Ovary (tissue), 7 donors: ENCODE measurements around a stretch of chr2.

DNA sequence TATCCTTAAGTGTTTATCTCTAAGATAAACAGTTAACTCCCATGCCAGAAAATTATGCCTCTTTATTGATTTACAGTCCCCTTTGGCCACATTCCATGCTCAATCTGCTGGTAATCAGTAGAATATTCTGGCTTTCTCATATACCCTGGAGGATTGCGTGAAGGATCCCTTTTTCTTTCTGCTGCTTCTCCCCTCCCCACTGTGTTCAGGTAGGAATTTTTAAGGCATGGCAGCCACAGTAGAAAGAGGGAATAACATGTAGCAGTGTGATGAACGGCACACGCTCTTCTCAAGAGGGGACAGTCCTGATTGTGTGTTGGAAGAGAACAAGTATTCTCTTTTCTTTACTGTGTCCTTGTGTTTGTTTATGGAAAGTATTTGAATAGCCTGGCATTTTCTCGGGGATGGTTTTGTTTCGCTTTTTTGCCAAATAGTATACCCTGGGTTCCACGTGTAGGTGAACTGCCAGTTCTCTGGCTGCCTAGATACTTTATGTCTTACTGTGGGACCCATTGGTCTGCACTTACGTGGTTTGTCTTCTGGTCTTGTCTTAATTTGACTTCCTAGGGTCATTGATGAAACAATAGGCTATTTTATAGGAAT is 2.8 kb downstream of the GRHL1 start:
- PRO-cap, 7 experiments = no peak in any of the 7 experiments
- RAMPAGE, long total RNA, 2 experiments = no peak in any of the 2 experiments

GRCh38 chr2:10044680-10045002 is 1.3 kb downstream of the KLF11 start:
- PRO-cap, 7 experiments = peak in 3 of 7 experiments; most common plus-strand start chr2:10044845 (in 1); most common minus-strand start chr2:10044752 (in 3)
- RAMPAGE, long total RNA, 2 experiments = no peak in any of the 2 experiments

DNA sequence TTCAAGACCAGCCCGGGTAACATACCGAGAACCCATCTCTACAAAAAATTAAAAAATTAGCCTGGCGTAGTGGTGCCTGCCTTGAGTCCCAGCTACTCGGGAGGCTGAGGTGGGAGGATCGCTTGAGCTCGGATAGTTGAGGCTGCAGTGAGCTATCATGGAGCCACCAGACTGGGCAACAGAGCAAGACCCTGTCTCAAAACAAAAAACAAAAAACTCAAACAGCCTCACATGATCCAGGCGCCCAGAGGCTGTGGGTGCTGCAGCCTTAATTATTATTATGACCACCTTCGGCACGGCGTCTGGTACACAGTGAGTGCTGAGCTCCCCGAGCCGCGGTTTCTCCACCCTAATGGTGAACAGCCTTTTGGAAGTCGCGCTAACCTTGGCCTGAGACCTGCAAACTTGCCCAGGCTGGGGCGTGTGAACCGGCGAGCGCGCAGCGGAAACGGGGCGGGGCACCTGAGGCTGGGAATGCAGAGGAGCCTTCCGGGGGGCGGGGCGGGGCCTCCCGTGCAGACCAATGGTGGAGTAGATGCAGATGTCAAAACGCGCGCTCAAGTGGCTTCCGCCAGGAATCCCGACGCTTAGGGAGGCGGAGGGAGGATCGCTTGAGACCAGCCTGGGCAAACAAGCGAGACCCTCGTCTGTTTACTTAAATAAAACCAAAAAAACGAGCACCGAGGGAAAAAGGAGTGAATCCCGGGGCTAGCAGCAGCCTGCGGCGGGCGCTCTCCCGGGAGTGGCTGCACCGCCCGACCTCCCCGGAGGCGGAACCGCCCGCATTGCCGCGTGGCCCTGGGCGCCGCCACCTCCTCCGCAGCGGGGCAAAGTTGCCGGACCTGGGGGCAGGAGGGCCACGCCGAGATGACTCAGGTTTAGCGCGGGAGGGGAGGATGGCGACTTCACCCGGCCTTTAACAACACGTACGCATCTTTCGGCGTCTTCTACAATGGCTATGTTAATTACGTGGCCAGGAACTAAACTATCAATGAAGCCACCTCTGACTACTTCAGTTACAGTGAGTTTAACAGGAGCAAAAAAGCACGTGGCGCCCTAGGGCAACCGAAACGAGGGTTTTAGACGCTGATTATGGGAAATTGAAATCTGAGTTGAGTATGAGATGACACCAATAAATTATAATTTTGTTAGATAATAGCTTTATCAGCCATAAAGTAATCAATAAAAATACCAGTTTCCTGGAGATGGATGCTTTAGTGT is 2.3 kb upstream of the RRM2 start:
- PRO-cap, 7 experiments = peak in 6 of 7 experiments; most common plus-strand start position 574 of the sequence (in 5); most common minus-strand start position 378 of the sequence (in 1)
- RAMPAGE, long total RNA, 2 experiments = no peak in any of the 2 experiments

- PRO-cap, 7 experiments = no peak in any of the 7 experiments
- RAMPAGE, long total RNA, 2 experiments = no peak in any of the 2 experiments
Measured at GRCh38 chr2:10124588-10124914, 2.0 kb downstream of the RRM2 start.

GRCh38 chr2:10126074-10127425 is 4.0 kb downstream of the RRM2 start:
- PRO-cap, 7 experiments = no peak in any of the 7 experiments
- RAMPAGE, long total RNA, 2 experiments = no peak in any of the 2 experiments

DNA sequence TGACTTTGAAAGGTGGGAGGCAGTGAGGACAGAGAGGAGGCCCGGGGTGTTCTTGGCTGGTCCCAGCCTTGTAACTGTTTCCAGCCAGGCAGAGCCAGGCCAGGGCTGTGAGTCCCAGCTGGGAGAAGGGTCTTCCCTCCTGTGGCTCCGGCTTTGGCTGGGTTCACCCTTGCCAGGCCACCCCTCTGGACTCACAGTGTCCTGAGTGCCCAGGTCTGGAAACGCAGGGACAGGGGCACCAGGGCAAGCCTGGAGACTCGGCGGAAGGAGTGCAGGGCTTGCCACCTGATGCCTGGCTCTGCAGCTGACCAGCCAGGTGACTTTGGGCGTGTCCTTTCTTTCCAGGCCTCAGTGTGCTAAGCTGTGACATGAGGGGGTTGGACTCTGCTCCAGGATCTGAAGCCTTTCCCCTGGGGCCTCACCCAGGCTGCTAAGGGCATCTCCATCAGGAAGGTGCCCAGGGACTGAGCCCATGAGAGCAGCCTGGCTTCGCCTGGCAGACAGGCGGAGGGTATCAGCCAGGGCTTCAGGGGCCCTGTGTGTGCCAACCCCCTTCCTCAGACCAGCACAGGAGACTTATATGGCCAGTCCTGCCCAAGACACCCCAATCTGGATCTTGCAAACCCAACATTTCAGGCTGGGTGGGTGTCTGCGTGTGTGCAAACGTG is 32.6 kb upstream of the HPCAL1 start:
- PRO-cap, 7 experiments = no peak in any of the 7 experiments
- RAMPAGE, long total RNA, 2 experiments = no peak in any of the 2 experiments

GRCh38 chr2:10271781-10272311 is 30.9 kb upstream of the HPCAL1 start:
- PRO-cap, 7 experiments = no peak in any of the 7 experiments
- RAMPAGE, long total RNA, 2 experiments = no peak in any of the 2 experiments

DNA sequence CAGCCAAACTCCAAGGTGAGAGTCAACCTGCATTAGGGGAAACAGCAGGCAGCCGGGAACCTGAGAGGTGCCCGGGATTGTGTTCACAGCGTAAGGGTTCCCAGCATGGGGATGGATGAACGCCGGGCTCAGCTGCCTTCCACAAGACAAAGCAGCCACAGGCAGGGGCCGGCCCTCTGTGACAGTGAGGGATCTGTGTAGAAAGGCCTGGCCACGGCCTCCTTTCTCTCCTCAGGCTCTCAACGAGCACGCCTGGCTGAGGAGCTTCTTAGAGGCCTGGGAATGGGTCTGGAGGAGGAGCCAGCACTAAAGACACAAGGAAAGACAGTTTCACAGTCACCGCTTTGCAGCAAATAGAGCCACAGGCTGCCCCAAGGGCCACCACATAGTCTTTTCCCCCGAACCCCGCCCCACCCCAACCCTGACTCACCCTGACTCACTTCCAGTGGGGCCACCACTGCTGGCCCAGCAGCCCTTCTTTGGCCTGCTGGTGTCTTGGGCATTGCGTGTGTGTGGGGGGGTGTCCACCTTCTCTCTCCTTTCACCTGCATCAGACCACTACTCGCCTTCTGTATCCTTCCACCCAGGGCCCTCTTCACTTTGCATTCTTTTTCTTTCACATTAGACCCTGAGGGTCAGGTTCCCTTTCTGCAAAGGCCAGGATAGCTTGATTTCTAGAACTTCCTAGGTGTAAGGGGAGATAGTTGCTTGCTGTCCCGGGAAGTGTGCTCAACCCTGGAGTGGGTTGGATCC is 19.5 kb upstream of the HPCAL1 start:
- PRO-cap, 7 experiments = no peak in any of the 7 experiments
- RAMPAGE, long total RNA, 2 experiments = no peak in any of the 2 experiments

DNA sequence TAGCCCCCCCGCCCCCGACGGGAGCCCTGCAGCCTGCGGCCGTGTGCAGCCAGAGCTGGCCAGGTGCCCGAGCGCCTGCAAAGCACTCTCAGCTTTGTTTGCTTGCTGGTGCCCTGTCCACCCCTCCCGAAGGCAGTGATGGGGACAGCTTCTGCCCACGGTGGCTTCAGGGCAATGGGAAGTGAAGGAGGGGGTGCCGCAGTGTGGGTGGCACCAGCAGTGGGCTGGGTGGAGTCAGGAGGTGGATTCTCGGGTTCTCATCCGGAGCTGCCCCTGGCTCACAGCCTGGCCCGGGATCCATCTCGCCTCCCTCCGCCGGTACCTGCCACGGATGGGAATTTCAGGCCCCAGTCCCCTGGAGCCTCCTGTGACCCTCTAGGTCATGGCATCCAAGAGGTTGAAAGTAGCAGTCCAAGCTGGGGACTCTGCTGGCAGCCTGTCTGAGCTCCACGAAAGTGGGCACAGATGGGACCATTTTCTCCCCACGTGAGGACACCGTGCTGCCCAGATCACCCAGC is 15.9 kb upstream of the HPCAL1 start:
- PRO-cap, 7 experiments = no peak in any of the 7 experiments
- RAMPAGE, long total RNA, 2 experiments = no peak in any of the 2 experiments

DNA sequence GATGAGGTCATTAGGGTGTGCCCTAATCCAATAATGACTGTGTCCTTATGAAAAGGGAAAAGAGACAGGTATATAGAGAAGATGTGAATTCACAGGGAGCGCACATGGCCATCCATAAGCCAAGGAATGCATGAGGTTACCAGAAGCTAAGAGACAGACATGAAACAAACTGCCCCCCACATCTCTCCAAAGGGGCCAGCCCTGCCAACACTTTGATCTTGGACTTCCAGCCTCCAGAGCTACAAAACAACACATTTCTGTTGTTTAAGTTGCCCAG is 2.2 kb upstream of the HPCAL1 start:
- PRO-cap, 7 experiments = no peak in any of the 7 experiments
- RAMPAGE, long total RNA, 2 experiments = no peak in any of the 2 experiments

DNA sequence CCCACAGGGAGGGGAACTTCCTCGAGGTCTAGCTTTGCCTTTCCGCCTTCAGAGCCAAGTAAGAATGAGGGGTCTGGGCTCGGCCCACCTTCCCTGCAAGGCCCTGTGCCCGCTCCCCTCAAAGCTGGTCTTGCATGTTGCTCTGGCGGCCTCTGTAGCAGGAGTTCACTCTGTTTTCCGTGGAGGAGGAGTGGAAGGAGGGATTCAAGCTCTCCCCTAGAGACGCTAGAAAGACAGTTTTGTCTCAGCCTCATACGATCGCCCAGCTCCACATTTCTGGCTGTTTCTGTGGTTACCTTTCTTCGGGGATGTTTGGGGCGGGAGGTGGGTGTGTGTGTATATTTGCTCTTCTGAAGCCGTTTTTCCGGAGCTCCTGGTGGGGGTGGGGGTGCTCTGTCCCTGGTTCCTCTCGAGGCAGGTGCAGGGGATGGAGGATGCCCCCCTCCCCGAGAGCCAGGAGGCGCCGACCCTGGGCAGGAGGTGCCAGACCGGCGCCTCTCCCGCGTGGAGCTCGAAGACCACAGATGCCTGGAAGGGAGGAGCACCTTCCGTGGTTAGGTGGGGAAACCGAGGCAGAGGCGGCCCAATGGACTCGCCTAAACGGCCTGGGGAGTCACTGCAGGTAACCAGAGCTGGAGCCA is 848 bp upstream of the HPCAL1 start:
- PRO-cap, 7 experiments = no peak in any of the 7 experiments
- RAMPAGE, long total RNA, 2 experiments = no peak in any of the 2 experiments

- PRO-cap, 7 experiments = no peak in any of the 7 experiments
- RAMPAGE, long total RNA, 2 experiments = no peak in any of the 2 experiments
Measured at GRCh38 chr2:10326108-10327084, 23.7 kb downstream of the HPCAL1 start.

- PRO-cap, 7 experiments = no peak in any of the 7 experiments
- RAMPAGE, long total RNA, 2 experiments = no peak in any of the 2 experiments
Measured at GRCh38 chr2:10441444-10442508, 6.4 kb downstream of the ODC1 start.

- PRO-cap, 7 experiments = no peak in any of the 7 experiments
- RAMPAGE, long total RNA, 2 experiments = no peak in any of the 2 experiments
Measured at GRCh38 chr2:10444036-10444385, 4.1 kb downstream of the ODC1 start.

- PRO-cap, 7 experiments = no peak in any of the 7 experiments
- RAMPAGE, long total RNA, 2 experiments = no peak in any of the 2 experiments
Measured at GRCh38 chr2:10446595-10447342, 1.4 kb downstream of the ODC1 start.

- PRO-cap, 7 experiments = no peak in any of the 7 experiments
- RAMPAGE, long total RNA, 2 experiments = no peak in any of the 2 experiments
Measured at GRCh38 chr2:10590599-10591216, 99.1 kb downstream of the NOL10 start.

DNA sequence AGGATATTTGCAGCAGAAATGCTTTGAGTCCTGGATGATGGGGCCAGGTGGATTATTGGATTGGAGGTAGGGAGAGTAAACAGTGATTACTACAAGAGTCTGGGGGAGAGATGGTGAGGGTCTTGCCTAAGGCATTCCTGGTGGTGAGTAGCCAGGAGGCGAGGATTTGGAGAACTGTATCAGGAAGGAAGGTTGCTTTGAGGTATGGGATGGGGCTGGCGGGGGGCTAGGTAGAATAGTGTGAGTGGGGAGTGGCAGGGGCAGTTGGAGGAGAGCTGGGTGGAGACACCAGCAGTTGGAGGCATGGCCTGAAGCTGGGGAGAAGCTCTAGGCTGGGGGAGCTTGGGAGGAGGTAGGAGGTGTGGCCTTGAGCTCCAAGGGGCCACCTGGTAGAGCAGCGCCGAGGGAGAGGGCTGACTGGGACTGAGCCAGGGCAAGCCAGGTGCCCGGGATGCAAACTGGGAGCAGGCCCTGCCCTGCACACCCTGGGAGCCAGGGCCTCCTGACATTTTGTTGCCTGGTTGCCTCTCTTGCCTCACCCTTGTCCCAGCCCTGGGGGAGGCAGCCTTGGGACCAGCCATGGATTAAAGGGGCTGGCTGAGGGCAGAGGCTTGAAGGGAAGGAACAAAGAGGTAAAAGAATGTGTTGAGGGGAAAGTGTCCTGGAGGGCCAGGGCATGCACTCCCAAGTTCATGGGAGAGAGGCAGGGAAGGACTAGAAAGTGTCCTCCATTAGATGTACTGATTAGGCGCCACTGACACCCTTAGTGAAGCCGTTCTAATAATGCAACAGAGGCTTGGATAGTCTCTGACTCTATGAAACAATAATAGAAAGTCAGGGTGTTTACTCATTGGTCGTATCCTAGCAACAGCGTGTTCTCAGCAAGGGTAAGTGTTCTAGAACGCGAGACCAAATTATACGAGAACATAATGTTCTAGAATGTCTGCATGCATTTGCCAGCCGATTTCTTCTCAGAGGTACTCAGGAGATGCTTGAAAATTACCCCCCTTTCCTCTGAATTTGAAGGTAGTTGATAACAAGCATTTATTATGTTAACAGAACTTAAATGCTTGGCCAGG is 33.2 kb upstream of the PDIA6 start:
- PRO-cap, 7 experiments = no peak in any of the 7 experiments
- RAMPAGE, long total RNA, 2 experiments = no peak in any of the 2 experiments

- PRO-cap, 7 experiments = no peak in any of the 7 experiments
- RAMPAGE, long total RNA, 2 experiments = no peak in any of the 2 experiments
Measured at GRCh38 chr2:10884823-10885077, 27.0 kb upstream of the KCNF1 start.

- PRO-cap, 7 experiments = no peak in any of the 7 experiments
- RAMPAGE, long total RNA, 2 experiments = no peak in any of the 2 experiments
Measured at GRCh38 chr2:10885322-10886012, 26.3 kb upstream of the KCNF1 start.

DNA sequence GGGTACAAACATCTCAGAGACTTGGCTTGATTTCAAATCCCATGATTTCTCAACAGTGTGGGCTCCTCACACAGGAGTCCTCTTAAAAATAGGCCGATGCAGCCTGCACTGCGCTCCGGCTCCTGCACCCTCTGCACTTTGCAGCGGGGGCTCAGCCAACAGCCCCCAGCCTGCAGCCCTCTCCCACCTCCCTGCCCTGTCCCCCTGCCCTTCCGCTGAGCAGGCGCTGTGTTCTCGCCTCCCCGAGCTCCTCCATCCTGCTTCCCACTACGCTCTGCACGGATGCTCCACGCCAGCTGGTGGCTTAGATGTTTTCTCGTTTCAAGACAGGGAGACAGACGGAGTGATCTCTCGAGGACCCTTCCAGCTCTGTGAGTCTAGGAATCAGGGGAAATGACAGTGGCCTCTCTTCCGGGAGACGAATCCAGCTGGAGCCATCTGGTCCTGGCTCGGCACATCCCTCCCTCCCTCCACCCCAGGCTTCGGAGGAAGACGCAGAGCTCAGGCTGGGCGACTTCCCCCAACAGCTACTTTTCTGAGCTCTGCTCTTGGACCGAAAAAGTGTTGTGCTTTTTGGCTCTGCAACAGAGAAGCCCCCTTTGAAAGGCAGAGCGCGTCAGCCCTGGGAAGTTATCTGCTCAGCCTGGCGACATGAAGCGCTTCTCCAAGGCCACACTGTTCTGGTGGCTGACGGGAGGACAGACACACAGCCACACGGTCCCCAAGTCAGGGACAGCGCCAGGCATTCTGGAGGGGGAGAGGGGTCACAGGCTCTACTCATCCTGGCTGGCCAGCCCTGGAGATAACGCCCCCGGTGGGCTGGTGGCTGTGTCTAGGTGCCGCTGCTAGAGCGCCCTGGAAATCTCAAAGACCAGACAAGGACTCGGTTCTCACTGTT is 71.6 kb downstream of the KCNF1 start:
- PRO-cap, 7 experiments = no peak in any of the 7 experiments
- RAMPAGE, long total RNA, 2 experiments = no peak in any of the 2 experiments